ENCODE data around the genes GMPR2 and PRKD1.

GRCh38 chr14:24164361-24164811, 3.3 kb downstream of the IRF9 start:
- PRO-cap, result no peak

GRCh38 chr14:24189531-24189936, 918 bp upstream of the IPO4 start:
- PRO-cap, result no peak

- PRO-cap, result no peak
Measured at GRCh38 chr14:24202570-24203329, 2.7 kb upstream of the TSSK4 start.

DNA sequence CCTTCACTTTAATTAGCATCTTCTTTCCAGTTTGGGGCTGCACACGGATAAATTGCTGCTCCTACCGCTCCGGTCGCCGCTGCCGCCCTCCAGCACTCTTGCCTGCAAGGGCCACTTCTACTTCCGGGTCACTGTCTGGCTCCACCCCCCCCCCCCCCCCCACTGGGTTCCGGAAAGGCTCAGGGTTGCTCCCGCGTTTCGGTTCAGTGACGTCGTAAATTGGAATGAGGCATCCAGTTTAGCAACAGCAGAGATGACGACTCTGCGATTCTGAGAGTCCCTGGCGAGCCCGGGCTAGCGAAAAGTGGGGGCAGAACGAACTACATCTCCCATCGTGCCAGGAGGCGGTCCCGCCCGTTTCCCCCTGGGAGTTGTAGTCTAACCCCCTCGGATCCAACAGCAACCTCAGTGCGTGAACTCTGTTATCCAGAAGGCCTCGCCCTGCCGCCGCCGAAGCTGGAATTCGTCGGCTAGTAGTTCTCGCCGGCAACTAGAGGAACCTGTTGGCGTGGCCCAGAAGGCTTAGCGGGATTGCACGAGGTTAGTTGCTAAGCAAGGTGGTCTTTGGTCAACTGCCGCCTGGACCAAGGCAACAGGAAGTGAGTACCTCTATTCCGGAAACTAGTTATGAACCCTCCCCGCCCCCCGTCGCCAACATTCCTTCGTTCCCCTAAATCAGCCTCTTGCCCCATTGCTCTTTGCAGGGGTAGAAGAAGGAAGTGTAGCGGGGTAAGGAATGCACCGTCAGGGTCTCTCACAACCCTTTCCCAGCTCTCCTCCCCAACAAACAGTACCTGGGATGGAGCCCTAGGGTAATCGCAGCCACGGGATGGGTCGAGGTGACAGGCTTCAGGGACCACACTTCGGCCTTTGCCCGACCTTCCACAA, at the start of gene GMPR2:
Gene GMPR2, plus strand, starts transcription at position 681 of the 888 bp plus-strand sequence.
- PRO-cap, result bidirectional peak, plus-strand start at position 681 of the sequence, minus-strand start at position 115 of the sequence

DNA sequence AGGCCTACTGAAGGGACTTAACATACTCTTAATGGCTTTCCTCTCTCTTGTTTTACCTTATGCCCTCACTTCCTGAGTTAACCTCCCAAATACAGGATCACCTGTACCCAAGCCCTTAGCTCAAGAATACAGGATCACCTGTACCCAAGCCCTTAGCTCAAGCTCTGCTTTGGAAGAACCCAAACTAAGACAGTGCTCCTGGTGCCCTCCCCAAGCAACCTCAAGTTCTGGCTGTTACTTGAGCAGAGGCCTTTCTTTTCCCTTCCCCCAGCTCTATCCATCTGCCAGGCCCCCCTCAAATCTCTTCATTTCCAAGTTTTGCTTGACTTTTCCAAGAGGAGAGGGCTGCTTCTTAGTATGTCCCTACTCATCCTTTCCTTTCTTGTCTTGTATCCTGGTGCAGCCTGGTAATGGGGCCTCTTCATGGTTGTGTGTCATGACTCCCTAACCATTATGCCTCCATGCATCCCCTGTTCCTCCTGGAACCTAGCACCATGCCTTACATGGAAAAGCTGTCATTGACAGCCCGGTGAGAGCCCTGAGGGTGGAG, 687 bp upstream of the LTB4R2 start:
- PRO-cap, result no peak

- PRO-cap, result no peak
Measured at GRCh38 chr14:24312162-24312574, 866 bp downstream of the LTB4R start.

DNA sequence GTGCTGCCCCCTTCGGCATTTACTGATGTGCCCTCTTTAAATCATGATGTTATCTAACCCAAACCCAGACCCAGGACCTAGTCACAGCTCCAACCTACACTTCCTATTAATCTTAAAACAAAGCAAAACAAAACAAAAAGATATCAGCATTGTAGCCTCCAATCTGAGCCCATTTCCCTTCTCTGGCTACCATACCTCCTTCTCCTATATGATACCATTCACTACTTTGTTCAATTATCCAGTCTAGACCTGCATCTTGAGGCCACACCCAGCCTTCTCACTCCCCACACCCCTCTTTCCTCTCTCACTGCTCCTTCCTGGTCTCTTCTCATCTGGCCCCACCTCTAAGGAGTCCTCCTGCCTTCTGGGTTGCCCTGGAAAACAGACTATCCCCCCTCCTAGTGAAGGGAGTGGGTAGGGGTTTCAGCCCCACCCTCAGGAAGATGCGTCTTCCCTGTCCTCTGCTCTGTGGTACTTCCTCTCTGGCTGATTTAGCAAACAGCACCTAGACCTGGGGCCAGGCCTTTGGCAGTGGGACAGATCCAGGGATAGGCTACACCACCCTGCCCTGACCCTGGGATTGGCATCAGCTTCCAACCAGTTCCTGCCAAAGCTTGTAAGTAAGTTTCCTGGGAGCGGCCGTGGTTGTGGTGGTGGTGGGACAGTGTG, 3.2 kb downstream of the LTB4R start:
- PRO-cap, result no peak

- PRO-cap, result no peak
Measured at GRCh38 chr14:24333653-24334413, 1.0 kb downstream of the ADCY4 start.

DNA sequence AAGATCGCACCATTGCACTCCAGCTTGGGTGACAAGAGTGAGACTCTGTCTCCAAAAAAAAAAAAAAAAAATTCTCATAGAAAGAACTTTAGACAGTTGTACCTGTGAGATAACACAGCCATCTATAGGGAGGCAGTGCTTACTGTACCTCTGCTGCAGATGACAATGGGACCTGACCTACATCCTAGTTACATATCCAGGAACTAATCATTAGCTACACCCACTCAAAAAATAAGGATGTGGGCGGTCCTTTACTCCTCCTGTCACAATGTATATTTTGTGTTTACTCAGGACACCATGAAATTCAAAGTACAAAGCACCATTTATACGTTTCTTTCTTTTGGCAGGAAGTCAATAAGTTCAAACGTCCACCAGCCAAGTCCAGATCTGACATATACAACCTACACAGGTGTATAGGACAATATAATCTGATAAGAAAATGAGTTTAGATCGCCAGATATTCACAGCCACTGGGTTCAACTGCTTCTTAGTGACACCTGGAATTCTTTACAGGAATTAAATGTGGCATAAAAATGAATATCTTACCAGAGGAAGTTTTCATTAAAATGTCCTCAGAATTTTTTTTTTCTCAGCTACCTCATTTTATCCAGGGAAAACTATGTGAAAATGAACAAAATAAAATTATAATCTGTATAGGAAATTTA, 14.7 kb downstream of the STXBP6 start:
- PRO-cap, result no peak

GRCh38 chr14:25102765-25103251, 52.9 kb upstream of the STXBP6 start:
- PRO-cap, result no peak

DNA sequence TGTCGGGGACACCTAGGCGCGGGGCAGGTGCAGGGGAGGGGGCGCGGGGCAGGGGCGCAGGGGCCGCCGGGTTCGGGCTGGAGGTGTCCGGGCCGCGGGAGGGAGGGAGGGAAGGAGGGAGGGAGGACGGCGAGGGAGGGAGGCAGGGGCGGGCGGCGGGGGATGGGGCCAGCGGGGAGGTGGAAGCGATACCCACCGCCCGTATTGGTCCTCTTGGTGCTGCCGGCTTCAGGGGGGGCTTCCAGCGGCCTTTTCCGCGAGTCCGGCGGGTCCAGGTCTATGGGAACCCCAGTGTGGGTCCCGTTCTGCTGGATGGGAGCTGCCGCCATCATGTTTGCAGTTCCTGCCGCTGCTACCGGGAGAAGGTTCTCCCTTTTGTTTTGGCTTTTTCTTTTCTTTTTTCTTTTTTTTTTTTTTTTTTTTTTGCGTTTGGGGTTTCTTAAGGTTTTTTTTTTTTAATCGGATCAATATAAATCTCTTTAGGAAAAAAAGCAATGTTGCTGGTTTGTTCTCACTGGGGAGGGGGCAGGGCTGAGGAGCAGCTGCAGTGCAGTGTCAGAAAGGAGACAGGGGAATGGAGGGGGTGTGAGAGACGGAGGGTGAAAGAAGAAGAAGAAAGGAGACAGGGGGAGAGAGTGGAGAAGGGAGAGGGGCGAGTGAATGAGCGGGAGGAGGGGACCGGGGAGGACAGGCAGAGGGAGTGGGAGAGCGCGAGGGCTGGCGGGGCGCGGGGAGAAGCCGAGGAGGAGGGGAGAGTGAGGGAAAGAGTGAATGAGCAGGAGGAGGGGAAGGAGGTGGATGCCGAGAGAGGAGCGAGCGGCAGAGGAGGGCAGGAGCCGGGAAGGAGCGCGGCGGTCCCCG, 498 bp downstream of the NOVA1 start:
- PRO-cap, result no peak

DNA sequence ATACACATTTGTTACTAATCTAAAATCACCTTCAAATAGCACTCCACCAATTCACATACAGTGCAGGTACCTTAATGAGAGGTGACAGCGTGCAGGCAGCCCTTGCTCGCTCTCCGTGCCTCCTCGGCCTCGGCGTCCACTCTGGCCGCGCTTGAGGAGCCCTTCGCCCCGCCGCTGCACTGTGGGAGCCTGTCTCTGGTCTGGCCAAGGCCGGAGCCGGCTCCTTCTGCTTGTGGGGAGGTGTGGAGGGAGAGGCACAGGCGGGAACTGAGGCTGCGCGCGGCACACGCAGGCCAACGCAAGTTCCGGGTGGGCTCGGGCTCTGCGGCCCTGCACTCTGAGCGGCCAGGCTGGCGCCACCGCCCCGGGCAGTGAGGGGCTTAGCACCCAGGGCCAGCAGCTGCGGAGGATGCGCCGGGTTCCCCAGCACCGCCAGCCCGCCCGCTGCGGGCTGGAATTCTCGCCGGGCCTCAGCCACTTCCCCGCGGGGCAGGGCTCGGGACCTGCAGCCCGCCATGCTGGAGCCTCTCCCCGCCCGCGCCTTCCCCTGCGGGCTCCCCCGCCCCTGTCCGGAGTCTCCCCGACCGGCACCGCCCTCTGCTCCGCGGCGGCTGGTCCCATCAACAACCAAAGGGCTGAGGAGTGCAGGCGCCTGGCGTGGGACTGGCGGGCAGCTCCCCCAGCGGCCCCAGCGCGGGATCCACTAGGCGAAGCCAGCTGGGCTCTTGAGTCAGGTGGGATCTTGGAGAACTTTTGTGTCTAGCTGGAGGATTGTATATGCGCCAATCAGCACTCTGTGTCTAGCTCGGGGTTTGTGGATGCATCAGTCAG, 921.3 kb upstream of the FOXG1 start:
- PRO-cap, result no peak

- PRO-cap, result unidirectional peak, minus-strand start at chr14:28401650
Measured at GRCh38 chr14:28401379-28401700, 365.2 kb upstream of the FOXG1 start.

- PRO-cap, result unidirectional peak, plus-strand start at chr14:29927242; unidirectional peak, plus-strand start at chr14:29927364; bidirectional peak, plus-strand start at chr14:29928021, minus-strand start at chr14:29927800
Measured at GRCh38 chr14:29926920-29927878, at the start of gene PRKD1. PRKD1 (minus strand) TSS chr14:29927847.

- PRO-cap, result no peak
Measured at GRCh38 chr14:30654905-30655706, 33.0 kb downstream of the SCFD1 start.

DNA sequence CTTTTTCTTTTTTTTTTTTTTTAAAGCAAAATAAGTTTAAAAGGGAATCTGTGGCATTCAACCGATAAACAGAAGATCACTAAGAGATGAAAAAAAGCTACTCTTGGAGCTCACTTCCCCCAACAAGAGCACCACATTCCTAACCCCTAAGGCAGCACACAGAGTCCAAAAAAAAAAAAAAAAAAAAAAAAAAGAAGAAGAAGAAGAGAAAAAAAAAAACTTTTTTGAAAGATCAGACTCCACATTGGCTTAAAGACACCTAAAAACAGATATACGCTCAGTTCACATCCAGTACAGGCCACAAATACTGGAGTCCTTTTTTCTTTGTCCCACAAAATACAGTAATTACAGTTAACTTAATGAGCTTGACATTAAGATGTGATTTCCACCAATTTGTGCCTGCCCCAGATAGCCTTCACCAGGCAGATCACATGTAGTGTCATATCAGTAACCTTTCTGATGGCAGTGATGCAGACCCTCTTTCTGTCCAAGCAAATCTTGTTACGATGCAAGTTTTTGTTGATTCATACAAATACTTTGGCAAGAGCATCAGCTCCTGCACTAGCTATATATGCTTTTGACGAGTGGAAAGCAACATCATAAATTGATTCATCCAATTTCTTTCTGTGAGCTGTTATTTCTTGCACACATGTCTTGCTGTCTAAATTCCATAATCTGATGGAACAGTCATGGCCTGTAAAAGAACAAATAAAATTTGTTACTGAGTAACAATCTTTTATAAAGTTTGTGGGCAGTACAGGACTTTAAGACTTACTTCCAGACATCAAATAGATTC, 20.7 kb downstream of the COCH start:
- PRO-cap, result no peak

DNA sequence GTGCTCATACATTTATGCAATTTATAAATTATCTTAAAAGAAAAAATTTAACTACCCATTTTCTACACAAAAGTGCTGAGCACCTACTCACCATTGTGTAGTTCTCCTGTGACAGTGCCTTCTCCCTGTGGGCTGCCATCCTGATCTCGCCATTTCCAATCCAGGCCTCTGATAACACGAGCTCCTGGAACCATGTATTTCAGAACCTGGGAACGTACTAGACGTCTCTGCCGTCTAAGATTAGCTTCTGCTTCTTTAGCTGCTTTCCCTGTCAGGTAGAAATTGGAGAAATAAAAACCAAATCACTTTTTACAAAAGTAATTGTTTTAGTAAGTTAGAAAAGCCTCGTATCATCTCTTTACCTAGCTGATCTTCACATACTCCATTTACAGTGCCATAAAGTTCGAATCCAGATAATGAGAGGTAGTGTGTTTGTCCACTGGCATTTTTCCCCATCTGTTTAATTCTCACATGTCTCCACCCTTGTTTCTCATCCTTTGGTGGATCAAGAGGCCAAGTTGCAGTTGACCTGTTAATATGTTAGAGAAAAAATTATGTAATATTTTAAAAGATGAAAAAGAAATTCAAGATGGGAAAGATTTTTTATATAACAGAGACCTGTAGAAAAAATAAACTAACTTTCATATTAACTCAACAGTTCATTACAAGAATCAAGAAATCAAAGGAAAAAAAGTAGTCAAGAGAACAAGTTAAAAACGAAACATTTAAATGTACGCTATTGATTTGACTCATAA, 74.3 kb downstream of the HECTD1 start:
- PRO-cap, result no peak

DNA sequence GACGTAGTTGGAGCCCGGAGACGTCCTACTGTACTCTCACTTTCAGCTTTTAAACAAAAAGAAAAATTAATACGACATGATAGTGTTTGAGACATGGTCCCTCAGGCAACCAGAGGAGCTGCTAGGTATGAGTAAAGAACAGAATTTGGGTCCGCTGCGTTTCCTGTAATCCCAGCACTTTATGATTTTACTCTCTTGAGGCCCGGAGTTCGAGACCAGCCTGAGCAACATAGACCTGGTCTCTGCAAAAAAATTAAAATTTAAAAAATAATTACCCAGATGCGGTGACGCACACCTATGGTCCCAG, 855 bp upstream of the HECTD1 start:
- PRO-cap, result no peak

GRCh38 chr14:31247454-31247904, 39.9 kb upstream of the HECTD1 start:
- PRO-cap, result no peak

DNA sequence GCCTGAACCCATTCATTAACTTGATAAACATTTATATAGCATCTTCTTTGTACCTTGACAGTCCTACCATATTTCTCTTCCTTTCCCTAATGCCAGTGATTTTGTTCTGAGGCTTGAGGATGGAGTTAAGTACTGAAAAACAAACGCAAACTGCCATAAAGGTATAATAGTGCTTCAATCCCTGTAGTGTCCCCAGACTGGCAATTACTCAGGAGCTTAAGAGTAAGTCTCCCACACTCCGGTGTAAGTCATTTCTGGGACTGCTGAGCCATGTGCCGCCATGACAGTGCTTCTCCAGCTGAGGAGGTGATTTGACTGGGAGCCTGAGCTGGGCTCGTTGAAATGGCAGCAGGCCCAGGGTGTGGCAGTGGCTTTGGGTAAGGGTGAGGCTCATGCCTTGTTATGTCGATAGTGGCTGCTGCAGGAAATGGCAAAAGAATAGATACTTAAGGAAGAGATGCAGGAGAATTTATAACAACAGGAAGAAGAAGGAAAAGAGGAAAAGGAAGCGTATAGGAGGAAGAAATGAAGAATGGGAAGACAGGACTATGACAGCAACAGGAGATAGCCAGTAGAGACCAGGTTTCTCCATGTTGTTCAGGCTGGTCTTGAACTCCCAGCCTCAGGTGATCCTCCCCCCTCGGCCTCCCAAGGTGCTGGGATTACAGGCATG, 43.9 kb upstream of the HECTD1 start:
- PRO-cap, result no peak

Measured in Calu3 (cell line).